Bronchial lymph node (tissue), 1 donor: Measurements from ENCODE around the genes CDK16, TIMP1, ZNF182 and ZNF630.

GRCh38 chrX:45191349-45191767, 9.3 kb downstream of the DIPK2B start:
- PRO-cap: no peak

GRCh38 chrX:45768870-45769487, 568.3 kb upstream of the DIPK2B start:
- PRO-cap: unidirectional peak, plus-strand start at chrX:45769073

DNA sequence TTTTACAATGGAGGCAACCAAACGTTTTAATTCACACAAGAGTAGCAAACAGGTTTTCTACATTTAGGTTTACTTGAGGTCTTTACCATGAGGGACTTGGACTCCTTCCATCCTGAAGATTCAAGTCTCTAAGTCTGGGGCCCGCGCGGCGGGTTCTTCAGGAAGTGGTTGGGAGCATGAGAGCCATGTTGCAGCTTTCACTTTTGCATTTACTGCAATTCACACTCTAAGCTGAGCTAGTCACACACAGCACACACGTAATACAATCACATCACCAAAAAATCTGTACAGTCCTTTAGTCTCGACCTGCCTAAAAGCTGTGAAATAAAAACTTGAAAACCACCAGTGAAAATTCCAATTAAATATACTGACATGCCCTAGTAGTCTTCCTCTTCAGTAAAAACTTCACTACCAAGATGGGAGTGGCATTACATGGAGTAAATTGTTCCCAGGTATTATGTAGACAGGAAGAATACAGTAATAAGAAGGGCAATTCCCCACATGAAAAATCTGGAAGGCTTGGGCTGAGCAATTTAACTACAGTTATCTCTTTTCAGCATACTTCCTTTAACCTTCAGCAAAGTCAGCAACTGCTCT, 571.0 kb upstream of the DIPK2B start:
- PRO-cap: bidirectional peak, plus-strand start at position 277 of the sequence, minus-strand start at position 121 of the sequence

DNA sequence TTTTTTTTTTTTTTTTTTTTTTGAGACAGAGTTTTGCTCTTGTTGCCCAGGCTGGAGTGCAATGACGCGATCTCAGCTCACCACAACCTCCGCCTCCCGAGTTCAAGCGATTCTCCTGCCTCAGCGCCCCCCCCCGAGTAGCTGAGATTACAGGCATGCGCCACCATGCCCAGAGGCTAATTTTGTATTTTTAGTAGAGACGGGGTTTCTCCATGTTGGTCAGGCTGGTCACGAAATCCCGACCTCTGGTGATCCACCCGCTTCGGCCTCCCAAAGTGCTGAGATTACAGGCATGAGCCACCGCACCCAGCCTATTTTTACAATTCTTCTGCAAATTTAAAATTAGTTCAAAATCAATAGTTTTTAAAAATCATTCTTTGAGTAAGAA, 600.4 kb upstream of the DIPK2B start:
- PRO-cap: no peak

- PRO-cap: no peak
These were observed 203.1 kb upstream of the KRBOX4 start for GRCh38 chrX:46244126-46244362.

DNA sequence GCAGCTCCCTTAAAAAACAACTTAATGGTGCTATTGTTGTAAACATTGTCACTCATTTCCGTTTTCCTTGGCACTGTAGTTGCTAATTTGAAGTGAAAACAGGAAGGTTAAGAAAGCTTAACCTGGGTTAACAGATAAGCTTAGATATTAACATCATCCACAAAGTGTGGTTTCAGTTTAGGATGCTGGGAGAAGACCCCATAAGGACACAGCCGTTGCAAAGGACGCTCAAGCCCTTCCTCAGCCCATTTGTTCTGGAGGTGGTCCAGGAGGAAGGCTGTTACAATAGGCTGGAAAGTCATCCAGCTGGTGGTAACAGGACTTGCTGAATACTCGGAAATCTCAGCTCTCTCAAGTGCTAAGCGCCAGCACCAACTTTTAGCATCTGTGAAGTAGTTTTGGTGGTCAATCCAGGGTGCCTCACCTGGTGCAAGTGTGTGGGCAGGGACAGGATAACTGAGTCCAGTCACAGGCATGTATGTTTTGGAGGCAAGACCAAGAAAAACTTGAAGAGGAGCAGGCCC, 14.2 kb downstream of the CHST7 start:
- PRO-cap: no peak

DNA sequence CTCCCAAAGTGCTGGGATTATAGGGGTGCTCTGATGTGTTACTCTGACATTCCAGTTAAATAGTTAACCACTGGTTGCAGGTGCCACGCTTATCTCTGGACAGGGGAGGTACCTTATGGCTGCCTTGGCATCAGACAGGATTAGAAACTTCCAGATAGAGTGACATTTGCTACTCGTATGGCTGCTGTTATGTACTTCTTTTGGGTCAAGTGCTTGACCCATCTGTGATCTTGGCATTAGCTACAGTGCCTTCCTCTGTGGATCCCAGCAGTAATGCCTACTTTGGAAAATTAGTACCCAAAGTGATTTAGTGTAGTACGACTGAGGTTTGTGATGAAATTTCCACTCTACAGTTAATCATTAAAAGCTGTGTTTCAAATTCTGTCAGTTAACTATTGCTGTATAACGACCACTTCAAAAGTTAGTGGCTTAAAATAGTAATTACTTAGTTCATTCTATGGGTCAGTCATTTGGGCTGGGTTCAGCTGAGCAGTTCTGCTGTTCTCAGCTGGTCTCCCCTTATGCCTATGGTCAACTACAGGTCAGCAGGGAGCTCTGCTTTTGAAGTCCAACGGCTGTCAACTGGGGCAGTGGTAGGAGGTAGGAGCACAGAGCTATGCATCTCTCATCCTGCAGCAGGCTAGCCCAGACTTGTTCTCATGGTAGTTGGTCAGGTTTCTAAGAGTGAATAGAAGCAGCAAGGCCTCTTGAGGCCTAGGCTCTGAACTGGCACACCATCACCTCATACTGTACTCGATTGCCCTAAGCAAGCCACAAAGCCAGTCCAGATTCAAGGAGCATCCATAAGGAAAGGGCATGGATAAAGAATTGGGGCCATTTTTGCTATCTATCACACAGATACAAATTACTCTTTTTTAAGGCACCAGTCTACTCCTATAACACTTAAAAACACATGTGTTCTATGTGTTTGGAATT, 51.1 kb downstream of the JADE3 start:
- PRO-cap: no peak

DNA sequence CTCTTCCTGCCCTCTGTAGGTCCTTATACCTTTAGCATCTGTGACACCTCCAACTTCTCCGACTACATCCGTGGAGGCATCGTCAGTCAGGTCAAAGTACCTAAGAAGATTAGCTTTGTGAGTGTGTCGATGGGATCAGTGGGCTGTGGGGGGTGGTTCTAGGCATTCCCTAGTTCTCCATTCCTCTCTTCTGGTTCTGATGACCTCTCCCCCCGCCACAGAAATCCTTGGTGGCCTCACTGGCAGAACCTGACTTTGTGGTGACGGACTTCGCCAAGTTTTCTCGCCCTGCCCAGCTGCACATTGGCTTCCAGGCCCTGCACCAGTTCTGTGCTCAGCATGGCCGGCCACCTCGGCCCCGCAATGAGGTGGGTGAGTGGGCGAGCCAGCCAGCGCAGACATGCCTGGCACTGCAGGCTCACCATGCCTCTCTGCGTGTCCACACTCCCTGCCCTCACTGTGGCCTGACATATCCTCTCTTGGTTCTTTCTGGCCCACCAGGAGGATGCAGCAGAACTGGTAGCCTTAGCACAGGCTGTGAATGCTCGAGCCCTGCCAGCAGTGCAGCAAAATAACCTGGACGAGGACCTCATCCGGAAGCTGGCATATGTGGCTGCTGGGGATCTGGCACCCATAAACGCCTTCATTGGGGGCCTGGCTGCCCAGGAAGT, 8.6 kb downstream of the UBA1 start:
- PRO-cap: no peak

GRCh38 chrX:47218002-47218846, at the start of gene CDK16:
Gene CDK16, plus strand, starts transcription at chrX:47218681.
- PRO-cap: bidirectional peak, plus-strand start at chrX:47218216, minus-strand start at chrX:47218105; bidirectional peak, plus-strand start at chrX:47218712, minus-strand start at chrX:47218638

DNA sequence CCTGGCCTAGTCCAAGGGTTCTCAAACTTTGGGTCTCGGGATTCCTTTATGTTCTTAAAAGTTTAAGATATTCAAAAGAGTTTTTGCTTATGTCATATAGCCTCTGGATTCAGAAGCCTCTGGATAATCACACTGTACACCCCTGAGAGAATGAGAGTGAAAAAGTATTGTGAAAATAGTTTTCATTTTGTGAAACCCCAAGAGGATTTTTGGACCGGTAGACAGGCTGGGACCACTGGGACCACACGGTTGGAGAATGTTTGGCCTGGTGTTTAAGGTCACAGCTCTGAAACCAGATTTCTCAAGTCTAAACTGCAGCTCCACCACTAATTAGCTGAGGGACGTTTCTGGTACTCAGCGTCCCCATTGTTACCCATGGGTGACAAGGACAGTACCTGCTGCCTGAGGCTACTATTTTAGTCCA, 719 bp upstream of the USP11 start:
- PRO-cap: no peak

DNA sequence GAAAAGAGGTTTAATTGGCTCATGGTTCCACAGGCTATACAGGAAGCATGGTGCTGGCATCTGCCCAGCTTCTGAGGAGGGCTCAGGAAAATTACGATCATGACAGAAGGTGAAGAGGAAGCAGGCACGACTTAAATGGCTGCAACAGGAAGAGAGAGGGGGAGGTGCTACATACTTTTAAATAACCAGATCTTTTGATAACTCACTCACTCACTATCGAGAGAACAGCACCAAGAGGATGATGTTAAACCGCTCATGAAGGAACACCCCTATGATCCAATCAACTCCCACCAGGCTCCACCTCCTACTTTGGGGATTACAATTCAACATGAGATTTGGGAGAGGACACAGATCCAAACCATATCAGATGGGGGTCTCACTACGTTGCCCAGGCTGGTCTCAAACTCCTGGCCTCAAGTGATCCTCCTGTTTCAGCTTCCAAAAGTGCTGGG, 11.9 kb upstream of the ZNF157 start:
- PRO-cap: no peak

DNA sequence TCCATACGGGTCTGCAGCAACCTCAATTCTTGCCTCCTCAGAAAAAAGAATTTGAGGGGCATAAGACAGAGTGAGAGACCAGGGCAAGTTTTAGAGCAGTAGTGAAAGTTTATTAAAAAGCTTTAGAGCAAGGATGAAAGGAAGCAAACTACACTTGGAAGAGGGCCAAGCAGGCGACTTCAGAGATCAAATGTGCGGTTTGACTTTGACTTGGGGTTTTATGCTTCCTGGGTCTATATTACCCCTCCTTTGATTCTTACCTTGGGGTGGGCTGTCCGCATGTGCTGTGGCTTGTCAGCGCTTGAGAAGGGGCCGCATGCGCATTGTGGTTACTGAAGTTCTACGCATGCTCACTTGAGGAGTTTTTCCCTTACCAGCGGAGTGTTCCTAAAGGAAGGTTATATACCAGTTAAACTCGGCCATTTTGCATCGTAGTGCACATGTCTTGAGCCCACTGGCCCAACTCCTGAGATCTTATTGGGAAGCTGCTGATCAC, 9.8 kb downstream of the ZNF157 start:
- PRO-cap: bidirectional peak, plus-strand start at position 412 of the sequence, minus-strand start at position 194 of the sequence

DNA sequence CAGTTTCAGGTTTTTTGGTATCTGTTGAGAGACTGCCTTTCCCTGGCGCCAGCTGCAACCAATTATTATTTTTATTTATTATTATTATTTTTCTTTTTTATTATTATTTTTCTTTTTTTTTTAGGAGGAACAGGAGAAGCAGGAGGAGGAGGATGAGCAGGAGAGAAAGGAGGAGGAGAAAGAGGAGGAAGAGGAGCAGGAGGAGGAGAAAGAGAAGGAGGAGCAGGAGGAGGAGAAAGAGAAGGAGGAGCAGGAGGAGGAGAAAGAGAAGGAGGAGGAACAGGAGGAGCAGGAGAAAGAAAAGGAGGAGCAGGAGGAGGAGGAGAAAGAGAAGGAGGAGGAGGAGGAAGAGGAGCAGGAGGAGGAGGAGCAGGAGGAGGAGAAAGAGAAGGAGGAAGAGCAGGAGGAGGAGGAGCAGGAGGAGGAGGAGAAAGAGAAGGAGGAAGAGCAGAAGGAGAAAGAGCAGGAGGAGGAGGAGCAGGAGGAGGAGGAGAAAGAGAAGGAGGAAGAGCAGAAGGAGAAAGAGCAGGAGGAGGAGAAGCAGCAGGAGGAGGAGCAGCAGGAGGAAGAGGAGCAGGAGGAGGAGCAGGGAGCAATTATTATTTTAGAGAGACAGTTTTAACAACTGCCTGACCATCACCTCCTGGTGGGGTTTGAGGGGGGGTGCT, 10.4 kb downstream of the ZNF157 start:
- PRO-cap: unidirectional peak, plus-strand start at position 328 of the sequence; unidirectional peak, plus-strand start at position 513 of the sequence

DNA sequence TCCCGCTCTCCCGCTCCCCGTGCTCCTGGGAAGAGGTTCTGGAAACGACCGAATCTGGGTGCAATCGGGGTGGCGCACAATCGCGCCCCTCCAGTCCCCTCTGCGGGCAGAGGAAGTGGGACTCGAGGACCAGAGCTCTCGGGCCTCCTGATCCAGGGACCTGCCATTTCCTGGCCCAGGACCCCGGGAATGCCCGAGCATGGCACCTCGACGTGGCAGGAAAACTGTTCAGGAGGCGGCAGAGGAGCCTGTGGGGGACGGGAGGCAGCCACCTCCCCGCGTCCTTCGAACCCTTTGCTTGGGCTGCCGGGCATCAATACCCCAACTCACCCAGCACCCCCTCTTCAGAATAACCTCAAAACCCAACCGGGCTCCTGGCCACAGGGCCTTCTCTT, 37.1 kb upstream of the ARAF start:
- PRO-cap: no peak

GRCh38 chrX:47581903-47582730, at the start of gene TIMP1:
Gene TIMP1, plus strand, starts transcription at chrX:47582436.
- PRO-cap: bidirectional peak, plus-strand start at chrX:47582439, minus-strand start at chrX:47582196

GRCh38 chrX:48003210-48004519, at the start of gene ZNF182:
Gene ZNF182, minus strand, starts transcription at chrX:48003989.
- PRO-cap: unidirectional peak, plus-strand start at chrX:48003538; bidirectional peak, plus-strand start at chrX:48004166, minus-strand start at chrX:48003986

DNA sequence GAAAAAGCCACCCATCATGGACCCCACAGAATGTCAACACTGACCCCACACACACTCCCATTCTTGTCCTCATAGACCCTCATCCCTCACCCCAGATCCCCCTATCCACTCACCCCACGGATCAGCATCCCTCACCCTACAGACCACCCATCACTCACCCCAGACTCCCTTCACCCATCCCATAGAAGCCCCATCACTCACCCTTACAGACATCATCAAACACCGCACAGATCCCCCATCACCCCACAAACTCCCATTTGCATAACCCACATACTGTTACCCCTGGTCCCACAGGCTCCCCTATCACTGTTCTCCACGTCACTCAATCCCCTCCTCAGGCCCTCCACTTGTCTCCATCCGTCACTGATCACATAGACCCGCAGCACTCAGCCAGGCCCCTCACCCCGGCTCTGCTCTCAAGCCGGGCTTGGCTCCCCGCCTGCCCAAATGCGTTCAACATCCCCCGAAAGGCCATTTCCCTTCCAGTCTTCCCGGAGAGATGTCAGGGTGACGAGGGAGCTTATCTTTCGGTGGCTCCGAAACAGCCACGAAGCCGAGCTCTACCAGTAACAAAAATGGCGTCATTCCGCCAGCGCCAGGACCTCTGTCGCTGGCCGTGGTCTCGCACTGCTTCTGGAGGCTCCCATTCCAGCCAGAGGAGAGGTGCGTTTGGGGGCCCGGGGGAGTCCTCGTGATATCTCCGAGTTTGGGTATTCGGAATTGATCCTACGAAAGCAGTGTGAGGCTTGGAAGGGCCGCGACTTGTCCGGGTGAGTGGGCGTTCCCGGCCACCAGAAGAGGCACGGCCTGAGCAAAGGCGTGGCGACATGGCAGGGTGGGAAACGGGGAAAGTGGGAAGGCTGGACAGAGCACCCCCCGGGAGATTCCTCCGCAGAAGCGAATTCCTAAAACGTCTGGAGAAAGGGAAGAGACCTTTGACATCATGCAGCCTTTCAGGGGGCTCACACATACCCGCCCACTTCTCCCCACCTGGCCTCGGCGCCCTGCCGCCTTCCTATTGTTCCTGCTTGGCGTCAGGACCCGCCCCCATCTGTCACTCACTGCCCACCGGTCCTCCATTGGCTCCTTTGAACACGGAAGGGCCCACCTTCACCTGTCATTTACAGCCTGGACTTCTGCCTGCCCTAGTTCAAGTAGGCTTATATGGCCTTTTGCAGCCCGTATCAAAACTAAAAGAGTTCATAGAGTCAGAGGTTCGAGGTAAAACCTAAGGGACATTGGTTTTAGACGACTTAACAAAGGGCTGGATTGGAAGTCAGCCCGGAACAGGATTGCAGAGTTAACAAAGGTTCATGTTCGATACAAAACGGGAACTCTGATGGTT, at the start of gene ZNF630:
Gene ZNF630 (minus strand): TSS at position 777 of the 1,345 bp plus-strand sequence.
- PRO-cap: bidirectional peak, plus-strand start at position 363 of the sequence, minus-strand start at position 247 of the sequence; unidirectional peak, minus-strand start at position 764 of the sequence; unidirectional peak, minus-strand start at position 768 of the sequence; unidirectional peak, minus-strand start at position 1,030 of the sequence; bidirectional peak, plus-strand start at position 1,120 of the sequence, minus-strand start at position 1,030 of the sequence

DNA sequence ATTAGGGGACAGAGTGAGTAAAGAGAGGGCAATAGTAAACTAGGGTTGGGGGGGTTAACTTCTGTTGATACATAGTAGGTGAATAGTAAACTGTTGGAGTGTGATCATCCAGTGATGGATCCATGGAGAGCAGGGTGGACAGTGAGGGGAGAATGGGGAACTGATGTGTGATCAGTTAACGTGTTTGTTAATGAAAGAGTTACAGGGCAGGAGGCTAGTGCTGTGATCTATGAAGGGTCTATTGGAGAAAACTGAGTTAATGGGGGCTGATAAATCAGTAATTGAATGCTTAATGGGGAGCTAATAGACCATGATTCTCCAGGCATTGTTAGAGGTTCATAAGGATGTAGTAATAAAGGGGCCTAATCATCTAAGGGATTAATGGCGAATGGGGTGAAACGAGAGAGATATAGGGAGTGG, 1.1 kb downstream of the FTSJ1 start:
- PRO-cap: no peak

DNA sequence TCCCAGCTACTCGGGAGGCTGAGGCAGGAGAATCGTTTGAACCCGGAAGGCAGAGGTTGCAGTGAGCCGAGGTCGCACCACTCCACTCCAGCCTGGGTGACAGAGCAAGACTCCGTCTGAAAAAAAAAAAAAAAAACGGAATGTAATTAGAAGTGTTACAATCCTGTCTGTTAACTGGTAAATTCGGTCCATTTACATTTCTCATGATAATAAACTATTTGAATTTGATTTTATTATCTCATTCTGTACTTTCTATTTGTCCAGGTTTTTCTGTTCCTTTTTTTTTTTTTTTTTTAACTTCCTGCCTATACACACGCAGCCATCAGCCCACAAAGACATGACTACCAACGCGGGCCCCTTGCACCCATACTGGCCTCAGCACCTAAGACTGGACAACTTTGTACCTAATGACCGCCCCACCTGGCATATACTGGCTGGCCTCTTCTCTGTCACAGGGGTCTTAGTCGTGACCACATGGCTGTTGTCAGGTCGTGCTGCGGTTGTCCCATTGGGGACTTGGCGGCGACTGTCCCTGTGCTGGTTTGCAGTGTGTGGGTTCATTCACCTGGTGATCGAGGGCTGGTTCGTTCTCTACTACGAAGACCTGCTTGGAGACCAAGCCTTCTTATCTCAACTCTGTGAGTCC, 1.9 kb downstream of the EBP start:
- PRO-cap: no peak

- PRO-cap: unidirectional peak, plus-strand start at chrX:48538256
These were observed 1.3 kb upstream of the TBC1D25 start for GRCh38 chrX:48538028-48538759.